ENCODE measurements around a stretch of chr14.

- PRO-cap, result unidirectional peak, plus-strand start at chr14:105060952
These were observed 4.7 kb downstream of the GPR132 start for GRCh38 chr14:105060439-105061016.

- PRO-cap, result no peak
These were observed 20.5 kb downstream of the JAG2 start for GRCh38 chr14:105148060-105148439.

DNA sequence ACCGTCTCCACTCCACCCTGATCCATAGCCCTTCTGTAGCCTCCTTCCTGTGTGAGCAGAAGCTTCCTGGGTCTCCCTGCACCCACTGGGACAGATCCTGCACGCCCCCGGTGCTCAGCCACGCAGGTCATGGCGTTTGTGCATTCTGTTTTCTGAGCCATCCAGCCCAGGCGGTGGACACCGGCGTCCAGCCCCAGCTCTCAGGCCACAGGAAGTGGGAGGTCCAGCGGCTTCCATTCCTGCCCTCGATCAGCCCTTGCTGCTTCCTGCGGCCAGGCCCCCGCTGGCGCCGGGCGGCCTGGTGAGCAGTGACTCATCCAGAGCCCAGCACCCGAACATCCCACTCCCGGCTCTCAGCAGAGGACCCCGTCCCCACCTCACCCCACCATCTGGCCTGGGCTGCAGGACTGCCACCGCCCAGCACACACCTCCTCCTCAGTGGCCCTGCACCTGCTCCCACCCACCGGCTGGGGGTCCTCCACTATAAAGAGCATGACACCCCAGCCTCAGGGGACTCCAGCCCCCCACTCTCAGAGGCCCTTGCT, 18.0 kb upstream of the NUDT14 start:
- PRO-cap, result no peak

- PRO-cap, result bidirectional peak, plus-strand start at chr14:105336882, minus-strand start at chr14:105336748
These were observed 21.8 kb downstream of the PACS2 start for GRCh38 chr14:105336085-105337087.

DNA sequence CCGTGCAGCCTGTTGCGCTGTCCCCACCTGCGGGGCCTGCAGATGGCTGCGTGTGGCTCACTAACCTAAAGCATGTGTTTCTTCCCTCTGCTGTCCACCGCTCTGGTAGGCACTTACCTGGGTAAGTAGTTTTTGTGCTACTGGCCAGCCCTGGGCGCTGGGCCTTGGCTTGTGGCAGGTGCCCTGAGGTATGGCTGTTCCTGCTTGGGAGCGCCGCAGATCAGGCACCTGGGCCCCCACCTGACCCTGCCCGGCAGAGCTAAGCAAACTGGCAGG, 6.5 kb upstream of the CRIP2 start:
- PRO-cap, result no peak

GRCh38 chr14:105476475-105477371, 2.1 kb downstream of the CRIP2 start:
- PRO-cap, result no peak

- PRO-cap, result no peak
These were observed 3.9 kb downstream of the CRIP2 start for GRCh38 chr14:105478157-105479363.

DNA sequence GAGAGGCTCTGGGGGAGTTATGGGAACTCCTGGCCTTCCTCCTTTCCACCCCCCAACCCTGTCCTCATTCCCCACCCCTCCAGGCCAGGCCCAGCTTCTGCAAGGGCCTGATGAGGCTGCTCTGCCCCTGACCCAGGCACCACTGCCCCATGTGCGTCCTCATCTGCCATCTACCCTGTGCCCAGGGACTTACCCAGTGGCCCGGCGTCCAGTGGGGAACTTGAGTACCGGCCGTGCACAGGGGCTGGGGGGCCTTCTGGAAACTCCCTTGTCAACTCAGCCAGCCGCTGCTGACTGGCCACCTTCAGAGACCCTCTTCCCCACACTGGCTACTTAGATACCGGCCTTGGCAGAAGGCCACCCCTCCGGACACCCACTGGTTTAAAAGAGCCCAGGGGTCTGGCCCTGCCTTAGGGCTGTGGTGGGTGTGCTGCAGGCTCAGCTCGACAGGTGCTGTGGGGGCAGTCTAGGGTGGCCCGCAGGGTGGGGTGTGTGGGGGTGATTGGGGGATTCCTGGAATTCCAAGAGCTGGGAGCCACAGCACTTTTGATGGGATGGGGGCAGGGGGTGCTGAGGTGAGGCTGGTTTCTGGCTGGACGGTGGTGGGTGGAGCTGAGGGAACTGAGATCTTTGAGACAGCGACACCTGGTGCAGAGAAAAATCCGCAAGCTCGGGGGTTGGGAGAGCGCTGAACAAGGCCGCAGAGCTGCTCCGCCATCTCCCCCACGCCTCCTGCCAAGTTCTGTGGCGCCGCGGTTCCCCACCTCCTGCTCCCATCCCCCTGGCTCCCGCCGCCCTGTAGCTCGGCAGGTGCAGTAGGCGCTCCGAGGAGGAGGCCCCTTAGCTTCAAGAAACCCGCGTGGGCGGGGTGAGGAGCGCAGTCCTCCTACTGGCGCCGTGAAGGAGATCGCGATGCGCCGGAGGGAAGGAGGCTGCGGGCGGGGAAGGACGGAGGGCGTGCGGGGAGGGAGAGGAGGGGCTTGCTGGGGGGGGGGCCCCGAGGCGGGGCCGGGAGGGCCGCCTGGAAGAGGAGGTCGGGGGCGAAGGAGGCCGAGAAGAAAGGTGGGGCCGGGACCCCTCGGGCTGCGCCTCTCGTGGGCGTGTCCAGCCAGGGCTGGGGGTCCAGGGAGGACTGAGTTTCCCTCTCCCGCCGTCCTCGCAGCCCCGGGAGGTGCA, 1.5 kb upstream of the TEDC1 start:
- PRO-cap, result bidirectional peak, plus-strand start at position 667 of the sequence, minus-strand start at position 734 of the sequence; bidirectional peak, plus-strand start at position 1,111 of the sequence, minus-strand start at position 1,134 of the sequence

- PRO-cap, result no peak
These were observed 119.8 kb downstream of the TMEM121 start for GRCh38 chr14:105646125-105646600.

- PRO-cap, result no peak
These were observed 337.7 kb downstream of the TMEM121 start for GRCh38 chr14:105863841-105864634.

- PRO-cap, result no peak
These were observed 357.2 kb downstream of the TMEM121 start for GRCh38 chr14:105883360-105884304.

DNA sequence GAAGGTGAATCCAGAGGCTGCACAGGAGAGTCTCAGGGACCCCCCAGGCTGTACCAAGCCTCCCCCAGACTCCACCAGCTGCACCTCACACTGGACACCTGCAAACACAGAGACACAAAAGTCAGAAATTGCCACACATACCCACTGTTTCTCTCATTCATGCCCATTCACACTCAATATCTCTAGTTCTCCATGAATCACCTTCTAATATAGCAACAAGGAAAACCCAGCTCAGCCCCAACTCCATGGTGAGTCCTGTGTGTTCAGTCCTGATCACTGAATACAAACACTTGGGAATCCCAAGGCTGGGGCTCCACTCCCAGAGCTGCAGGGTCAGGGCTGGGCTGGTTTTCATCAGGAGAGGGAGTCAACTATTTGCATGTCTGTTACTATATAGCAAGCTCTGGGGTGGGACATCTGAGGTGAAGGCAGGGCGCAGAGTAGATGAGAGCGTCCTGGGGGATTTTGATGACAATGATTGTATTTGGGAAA, 603.4 kb downstream of the TMEM121 start:
- PRO-cap, result no peak

DNA sequence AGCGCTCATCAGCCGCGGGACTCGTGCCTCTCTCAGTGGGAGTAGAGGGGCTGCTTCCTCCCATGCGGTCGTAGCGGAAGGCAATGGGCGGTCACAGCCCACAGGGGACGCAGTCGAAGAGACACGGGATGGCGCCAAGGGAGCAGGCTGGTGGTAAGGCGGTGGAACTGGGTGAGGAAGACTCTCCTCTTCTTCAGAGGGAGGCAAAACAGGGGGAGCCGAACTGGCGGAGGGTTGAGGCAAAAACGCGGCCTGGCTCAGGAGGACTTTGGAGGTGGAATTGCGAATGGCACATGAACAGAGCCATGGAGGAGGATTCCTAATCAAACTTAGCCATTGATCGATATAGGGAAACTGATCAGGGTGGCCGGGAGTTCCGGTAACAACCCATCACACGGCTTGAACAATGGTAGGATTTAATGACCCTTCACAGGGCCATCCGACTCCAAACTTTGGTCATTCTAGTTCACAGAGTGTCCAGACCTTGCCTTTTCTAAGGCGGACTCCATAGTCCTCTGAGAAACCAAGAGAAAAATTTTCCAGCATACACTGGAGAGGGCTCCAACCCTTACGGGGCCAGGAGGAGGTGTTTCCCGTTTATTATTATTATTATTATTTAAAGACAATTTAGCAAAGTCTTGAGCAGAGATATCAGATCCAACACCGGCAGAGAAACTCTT, 677.9 kb downstream of the TMEM121 start:
- PRO-cap, result no peak

GRCh38 chr14:106324534-106324868, 798.1 kb downstream of the TMEM121 start:
- PRO-cap, result no peak

GRCh38 chr14:106506812-106507695, 980.7 kb downstream of the TMEM121 start:
- PRO-cap, result no peak

GRCh38 chr14:106592960-106593366, 1066.6 kb downstream of the TMEM121 start:
- PRO-cap, result no peak

DNA sequence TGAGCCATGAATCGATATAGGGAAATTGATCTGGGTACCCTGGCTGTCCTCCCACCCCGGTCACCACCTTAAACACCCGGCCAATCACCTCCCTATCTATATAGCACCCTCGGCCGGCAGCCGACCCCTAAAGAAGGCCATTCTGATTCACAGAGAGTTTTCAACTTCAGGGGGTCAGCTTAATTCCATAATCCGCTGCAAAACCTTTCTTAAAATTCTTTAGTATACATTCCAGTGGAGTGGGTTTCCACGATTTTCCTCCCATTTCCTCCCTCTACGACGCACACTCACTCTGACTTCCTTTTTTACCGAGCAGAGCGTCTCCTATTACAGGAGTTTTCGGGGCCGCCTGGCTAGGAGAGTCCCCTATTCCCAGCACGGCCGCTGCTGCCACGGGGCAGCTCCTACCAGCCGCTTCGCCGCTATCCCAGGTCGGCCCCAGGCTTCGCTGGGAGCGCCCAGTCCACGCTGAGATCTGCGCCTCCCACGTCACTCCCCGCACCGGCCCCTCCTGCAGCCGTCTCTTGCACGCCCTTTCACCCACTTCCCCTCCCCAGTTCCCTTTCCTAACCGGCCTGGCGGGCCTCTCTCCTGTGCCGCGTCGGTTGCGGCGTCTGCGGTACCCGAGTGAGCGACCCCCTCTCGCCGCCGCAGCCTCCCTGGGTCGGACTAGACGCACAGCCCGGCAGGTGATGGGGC, 1318.1 kb downstream of the TMEM121 start:
- PRO-cap, result no peak